ENCODE measurements around a stretch of chr5.

- RRBS = 18% methylated on average over 39 of the region's 92 CpGs
Measured at GRCh38 chr5:129460890-129461825, 1.1 kb downstream of the ADAMTS19 start.

- RRBS = no CpG with 5 or more reads among the region's 19 CpGs
Measured at GRCh38 chr5:129906252-129906881, 2.1 kb downstream of the CHSY3 start.

DNA sequence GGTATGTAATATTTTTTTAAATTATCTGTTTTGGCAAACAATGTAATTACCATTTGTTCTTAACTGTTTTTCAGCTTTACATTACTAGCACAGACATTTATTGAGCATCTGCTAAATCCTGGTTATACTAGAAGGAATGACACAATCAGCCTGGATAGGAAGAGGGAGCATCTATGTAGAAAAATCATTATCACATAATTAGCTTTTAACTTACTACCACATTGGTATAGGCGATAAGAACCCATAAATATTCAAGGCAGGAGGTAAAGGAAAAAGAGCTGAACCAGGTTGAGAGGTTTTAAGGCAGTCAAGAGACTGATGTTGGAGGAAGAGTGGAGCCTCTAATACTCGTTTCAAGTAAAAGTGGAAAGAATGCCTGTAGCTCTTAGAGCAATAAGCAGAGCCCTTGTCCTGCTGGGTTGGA, 47.6 kb downstream of the CHSY3 start:
- RRBS = no CpG with 5 or more reads among the region's 2 CpGs

- RRBS = no CpG with 5 or more reads among the region's 7 CpGs
Measured at GRCh38 chr5:131209336-131210528, 39.0 kb downstream of the LYRM7 start.

GRCh38 chr5:131251145-131251527, 12.7 kb upstream of the CDC42SE2 start:
- RRBS = no CpG with 5 or more reads among the region's 1 CpG

GRCh38 chr5:131345272-131345626, 81.4 kb downstream of the CDC42SE2 start:
- RRBS = no CpG with 5 or more reads among the region's 2 CpGs

GRCh38 chr5:131362300-131362552, 98.4 kb downstream of the CDC42SE2 start:
- RRBS = no CpG with 5 or more reads among the region's 1 CpG

DNA sequence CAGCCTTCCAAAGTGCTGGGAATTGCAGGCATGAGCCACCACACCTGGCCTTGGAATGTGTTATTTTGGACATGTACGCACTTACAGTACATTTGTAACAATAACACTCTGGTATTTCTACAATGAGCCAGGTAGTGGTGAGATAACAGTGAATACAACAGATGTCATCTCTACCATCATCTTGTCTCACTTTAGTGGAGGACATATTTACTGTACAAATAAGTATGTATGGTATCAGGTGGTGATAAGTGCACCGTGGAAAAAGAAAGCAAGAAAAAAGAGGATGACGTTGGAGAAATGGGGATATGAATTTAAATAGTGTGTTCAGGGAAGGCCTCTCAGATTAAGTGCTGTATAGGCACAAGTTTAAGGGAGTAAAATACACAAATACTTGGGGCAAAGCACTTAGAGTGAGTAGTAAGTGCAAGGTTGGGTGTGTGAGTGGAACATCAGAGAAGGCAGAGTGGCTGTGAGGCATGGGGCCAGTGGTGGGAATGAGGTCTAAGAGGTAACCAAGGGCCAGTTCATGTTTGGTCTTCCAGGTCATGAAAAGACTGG, 100.2 kb downstream of the CDC42SE2 start:
- RRBS = no CpG with 5 or more reads among the region's 3 CpGs

GRCh38 chr5:131379552-131380500, 116.0 kb downstream of the CDC42SE2 start:
- RRBS = no CpG with 5 or more reads among the region's 11 CpGs

GRCh38 chr5:131382879-131383447, 119.1 kb downstream of the CDC42SE2 start:
- RRBS = no CpG with 5 or more reads among the region's 1 CpG

- RRBS = no CpG with 5 or more reads among the region's 5 CpGs
Measured at GRCh38 chr5:131746972-131747657, 49.7 kb downstream of the FNIP1 start.

- RRBS = no CpG with 5 or more reads among the region's 2 CpGs
Measured at GRCh38 chr5:131765959-131766577, 30.7 kb downstream of the FNIP1 start.

GRCh38 chr5:132368218-132368759, 1.2 kb upstream of the SLC22A5 start:
- RRBS = no CpG with 5 or more reads among the region's 4 CpGs

GRCh38 chr5:132379856-132380685, 10.6 kb downstream of the SLC22A5 start:
- RRBS = no CpG with 5 or more reads among the region's 10 CpGs

- RRBS = no CpG with 5 or more reads among the region's 2 CpGs
Measured at GRCh38 chr5:132411539-132411689, 41.9 kb downstream of the SLC22A5 start.

DNA sequence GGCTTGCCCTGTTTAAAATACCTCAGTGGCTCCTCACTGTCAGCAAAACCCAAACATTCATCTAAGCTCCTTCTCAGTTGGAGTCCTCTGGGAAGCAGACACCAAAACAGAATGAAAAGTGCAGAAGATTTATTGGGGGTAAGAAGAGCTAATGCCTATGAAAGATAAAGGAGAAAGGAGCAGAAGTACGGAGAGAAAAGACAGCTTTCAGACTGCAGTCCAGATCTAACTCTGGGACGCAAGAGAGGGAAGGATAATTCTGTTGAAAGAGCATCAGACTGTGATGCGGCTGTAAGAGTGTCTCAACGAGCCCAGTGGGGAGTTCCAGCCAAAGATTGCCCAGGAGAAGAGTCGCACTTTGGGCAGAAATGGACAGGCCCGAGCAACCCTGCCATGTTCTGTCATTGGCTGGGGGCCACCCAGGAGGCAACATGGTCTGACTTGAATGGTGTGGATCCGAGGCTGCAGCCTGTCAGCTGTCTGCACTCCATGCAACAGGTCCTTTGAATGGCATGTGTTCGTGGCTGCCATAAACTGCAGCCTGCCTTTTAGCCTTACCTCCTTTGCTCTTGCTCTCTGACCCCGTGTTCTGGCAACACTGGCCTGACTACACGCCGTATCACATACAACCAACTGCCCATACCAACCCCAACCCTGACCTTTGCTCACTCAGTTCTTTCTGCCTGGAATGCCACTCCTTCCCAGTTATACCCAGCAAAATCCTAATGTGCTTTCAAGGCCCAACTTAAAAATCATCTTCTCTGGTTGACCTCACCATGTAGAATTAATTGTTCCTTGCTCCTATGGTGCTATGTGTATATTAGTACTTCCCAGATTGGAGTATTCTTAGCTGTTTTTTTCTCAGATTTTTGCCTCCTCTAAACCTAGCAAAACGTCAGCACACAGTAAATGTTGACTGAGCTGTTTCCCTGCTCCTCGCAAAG, 55.8 kb downstream of the IRF1 start:
- RRBS = no CpG with 5 or more reads among the region's 13 CpGs

DNA sequence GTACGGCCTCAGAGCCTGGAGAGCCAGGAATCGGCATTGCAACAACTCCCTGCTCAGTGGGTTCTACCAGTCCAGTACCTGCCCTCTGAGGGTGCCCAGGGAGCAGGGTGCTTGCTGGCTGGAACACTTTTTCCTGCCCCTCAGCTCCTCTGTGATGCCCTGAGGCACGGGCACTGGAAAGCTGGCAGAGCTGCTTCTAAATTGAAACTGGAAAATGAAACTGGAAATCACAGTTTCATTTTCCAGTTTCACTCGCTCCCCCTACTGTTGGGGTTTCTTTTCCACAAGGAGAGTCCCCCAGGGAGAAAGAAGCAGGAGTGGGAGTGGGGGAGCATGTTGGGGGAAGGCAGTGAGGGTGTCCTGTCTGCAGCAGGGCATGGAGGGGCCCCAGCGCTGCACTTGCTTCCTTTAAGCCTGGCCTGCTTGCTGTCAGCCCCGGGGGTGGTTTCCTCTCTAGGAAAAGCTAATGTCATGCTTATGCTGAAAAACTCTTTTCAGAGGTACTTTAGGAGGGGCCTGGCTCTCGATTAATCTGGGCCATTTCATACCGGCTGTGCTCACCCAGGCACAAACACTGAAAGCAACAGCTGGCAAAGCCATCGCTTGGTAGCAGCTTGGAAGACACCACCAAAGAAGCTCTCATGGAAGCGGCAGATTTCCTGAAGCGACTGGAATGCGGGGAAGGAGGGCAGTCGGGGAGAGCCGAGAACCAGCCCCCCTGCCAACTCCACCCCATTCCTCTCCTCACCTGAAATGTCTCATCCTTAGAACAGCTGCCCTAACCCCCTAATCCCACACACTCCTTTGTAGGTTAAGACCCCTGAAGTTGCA, 26.2 kb downstream of the IRF1 start:
- RRBS = 57% methylated on average over 3 of the region's 14 CpGs

GRCh38 chr5:132477921-132478307, 12.7 kb downstream of the IRF1 start:
- RRBS = no CpG with 5 or more reads among the region's 5 CpGs

DNA sequence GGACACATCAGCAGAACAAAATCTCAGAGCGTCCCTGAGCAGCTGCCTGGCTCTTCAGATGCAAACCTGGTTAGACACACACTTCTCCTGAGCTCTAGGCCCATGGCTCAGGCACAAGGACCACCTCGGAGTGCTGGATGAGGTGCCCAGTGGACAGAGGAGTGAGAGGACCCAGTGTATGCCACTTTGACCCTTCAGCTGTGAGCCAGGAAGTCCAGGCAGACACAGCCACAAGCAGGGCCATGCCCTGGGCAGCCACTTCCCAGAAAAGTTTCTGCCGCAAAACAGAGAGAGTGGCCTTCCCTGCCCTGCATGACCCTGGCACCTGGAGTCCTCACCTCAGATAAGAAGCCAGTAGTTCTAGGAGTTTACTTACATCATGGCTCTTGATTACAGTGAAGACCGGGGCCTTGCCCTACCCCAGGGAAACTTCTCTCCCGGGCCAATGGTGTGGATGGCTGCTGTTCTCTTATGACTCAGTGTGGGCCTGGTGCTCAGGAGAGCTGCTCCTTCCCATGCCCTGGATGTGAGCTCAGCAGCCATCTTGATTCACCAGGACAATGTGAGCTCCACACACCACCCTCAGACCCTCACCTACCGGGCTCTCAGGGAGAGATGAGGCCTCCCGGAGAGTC, 11.4 kb upstream of the IRF1 start:
- RRBS = no CpG with 5 or more reads among the region's 7 CpGs

GRCh38 chr5:132603165-132603700, 46.5 kb downstream of the RAD50 start:
- RRBS = no CpG with 5 or more reads among the region's 2 CpGs